ENCODE data around the genes OR4F29, NOC2L, SDF4, B3GALT6 and CPTP.

- PRO-cap, result no peak
Measured at GRCh38 chr1:451528-451915, at the start of gene OR4F29. OR4F29 (minus strand) TSS chr1:451678.

DNA sequence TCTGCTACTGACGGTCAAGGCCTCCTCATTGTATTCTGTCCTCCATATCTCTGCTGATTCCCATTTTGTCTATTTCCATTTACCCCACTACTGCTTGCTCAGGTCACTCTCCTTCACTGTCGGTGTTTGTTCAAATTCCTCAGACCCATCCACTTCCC lies 97.2 kb upstream of the SAMD11 start:
- PRO-cap, result no peak

- PRO-cap, result no peak
Measured at GRCh38 chr1:856026-856706, 67.6 kb upstream of the SAMD11 start.

- PRO-cap, result bidirectional peak, plus-strand start at chr1:904863, minus-strand start at chr1:904733
Measured at GRCh38 chr1:904089-904985, 19.4 kb upstream of the SAMD11 start.

DNA sequence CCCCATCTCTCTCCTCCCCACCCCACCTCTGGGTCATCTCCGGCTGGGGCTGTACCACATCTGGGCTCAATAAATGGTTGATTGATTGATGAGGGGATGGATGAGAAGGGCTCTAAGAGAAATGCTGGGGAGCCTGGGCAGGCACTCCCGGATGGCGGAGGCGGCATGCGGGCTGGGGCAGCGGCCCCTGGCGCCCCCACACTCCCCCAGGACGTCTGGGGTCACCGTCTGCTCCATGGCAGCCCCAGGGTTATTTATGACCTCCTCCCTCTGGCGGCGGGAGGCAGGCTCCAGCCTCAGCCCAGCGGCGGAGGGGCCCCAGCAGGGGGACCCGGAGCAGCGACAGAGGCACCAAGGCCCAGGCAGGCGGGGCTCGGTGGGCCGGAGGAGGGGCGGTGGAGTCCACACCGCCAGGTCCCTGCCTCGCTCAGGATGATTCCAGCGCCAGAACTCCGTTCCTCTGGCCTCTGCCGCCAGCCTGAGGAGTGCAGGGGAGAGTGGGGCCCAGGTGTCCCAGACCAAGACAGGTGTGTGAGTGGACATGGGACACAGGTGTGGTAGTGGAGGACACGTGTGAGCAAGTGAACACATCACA lies 2.7 kb upstream of the SAMD11 start:
- PRO-cap, result unidirectional peak, minus-strand start at position 258 of the sequence

GRCh38 chr1:940718-941248 lies 17.1 kb downstream of the SAMD11 start:
- PRO-cap, result bidirectional peak, plus-strand start at chr1:940944, minus-strand start at chr1:940838

DNA sequence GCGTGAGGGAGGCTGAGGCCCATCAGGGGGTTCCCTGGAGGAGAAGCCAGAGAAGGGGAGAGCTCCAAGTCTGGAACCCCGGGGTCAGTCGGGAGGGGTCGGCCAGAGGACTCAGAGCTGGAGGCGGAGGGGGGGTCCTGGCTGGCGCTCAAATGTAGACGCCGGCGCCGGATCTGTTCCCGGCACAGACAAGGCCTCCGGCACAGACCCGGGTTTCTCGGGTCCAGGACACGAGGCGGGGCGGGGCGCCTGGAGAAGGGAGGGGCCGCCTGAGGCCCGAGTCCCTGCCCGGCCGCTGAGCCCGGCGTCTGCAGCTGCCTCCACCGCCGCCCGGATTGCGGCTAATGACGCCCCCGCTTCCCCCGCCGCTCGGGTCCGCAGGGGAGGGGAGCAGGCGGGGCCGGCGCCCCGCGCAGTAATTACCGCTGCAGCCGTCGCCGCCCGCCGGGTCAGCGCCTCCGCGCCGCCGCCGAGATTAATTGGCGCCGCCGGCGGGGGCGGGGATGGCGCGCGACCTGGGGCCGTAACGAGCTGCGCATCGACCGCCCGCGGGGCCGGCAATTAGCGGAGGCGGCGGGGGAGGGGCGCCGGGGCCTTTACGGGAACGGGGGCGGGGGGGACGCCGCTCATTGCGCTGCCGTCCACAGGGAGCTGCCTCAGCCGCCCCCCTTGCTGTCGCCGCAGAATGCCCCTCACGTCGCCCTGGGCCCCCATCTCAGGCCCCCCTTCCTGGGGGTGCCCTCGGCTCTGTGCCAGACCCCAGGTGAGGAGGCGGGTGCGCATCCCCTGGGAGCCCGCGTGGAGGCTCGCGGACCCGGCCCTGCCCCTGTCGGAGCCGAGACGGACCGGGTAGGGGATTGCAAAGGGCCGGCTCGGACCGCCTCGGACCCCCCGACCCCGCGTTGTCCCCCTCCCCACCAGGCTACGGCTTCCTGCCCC lies 17.3 kb downstream of the NOC2L start:
- PRO-cap, result bidirectional peak, plus-strand start at position 418 of the sequence, minus-strand start at position 346 of the sequence; bidirectional peak, plus-strand start at position 848 of the sequence, minus-strand start at position 693 of the sequence

DNA sequence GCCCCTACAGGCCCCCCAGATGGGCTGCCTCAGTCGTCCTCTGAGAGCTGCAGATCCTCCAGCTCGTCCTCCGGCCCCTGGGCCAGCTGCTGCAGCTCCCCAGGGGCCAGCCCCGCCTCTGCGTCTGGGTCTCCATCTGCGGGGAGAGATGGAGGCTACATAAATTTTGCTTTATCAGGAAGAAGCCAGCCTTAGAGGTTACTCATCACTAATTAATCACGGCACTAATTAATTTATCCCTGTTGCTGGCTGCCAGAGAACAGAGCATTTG lies 14.5 kb downstream of the NOC2L start:
- PRO-cap, result bidirectional peak, plus-strand start at position 32 of the sequence, minus-strand start outside the sequence

GRCh38 chr1:958740-959601 lies at the start of gene NOC2L:
NOC2L (minus strand) TSS chr1:959256.
- PRO-cap, result bidirectional peak, plus-strand start at chr1:959363, minus-strand start at chr1:959256

DNA sequence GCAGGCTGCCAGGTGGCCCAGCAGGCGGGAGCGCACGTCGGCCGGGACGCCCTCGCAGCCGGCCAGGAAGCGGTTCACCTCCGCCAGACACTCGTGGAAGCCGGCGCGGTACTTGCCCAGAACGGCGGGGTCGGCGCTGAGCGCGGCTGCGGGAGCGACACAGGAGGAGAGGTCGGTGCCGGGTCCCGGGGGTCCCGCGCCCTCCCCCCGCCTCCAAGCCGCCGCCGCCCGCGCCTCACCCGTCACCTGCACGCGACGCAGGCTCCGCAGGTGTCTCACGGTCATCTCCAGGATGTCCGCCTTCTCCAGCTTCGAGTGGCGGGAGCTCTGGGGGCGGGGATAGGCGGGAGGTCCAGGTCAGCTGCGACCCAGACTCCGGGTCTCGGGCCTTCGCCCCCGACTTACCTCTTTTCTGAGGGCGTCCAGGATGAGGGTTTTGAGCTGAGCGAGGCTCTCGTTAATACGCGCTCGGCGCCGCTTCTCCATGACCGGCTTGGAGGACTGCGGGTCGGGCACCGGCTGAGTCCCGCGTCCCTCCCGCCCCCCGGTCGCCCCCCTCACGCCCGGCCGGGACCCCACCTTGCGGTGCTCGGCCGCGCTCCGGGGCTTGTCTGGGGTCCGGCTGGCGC lies 496 bp downstream of the HES4 start:
- PRO-cap, result bidirectional peak, plus-strand start at position 404 of the sequence, minus-strand start at position 277 of the sequence

- PRO-cap, result unidirectional peak, plus-strand start at chr1:1039647
Measured at GRCh38 chr1:1039516-1039854, 19.6 kb downstream of the AGRN start.

- PRO-cap, result no peak
Measured at GRCh38 chr1:1079305-1080137, 5.4 kb upstream of the RNF223 start.

DNA sequence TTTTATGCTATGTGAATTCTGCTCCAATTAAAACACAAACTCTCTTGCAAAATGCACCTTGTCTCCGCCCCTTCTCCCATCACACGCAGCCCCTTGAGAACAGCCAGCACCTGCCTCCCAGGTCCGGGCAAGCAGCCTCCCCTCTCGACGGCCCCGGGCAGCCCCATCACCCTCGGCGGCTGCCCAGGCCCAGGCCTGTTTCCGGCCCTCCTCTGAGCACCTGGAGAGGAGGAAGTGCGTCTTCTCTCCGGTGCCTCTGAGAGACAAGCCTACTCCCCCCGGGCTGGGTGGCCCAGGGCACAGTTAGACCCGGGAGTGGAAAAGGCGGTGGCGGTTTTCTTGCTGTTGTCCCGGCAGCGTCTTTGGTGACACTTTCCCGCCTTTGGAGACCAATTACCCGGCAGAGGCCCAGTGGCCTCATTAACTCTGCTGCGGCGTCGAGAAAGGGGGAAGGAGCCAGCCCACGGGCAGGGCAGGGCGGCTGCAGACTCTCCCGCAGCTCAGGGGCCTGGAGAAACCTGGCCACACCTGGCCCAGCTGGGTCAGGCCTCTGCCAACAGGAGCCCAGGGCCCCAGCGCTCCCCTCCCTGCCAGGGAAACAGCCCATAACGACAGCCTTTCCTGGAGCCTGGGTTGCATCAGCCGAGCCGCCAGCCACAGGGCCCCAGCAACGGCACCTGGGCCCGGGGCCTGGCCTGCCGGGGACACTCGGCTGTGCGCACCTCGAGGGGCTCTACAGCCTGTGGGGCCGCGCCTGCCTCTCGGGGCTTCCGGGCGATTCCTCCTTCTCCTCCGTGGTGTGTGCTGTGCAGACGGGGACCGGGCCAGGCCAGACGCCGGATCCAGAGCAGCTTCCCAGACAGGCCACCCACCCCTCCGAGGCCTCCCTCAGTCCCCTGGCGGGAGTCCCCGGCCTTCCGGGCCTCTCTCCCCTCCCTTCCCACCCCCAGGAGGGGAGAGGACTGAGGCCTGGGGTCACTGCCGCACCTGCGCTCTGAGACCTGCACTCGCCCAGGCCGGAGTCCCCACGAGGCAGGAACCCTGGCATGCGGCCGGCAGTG lies 28.4 kb upstream of the C1orf159 start:
- PRO-cap, result no peak

DNA sequence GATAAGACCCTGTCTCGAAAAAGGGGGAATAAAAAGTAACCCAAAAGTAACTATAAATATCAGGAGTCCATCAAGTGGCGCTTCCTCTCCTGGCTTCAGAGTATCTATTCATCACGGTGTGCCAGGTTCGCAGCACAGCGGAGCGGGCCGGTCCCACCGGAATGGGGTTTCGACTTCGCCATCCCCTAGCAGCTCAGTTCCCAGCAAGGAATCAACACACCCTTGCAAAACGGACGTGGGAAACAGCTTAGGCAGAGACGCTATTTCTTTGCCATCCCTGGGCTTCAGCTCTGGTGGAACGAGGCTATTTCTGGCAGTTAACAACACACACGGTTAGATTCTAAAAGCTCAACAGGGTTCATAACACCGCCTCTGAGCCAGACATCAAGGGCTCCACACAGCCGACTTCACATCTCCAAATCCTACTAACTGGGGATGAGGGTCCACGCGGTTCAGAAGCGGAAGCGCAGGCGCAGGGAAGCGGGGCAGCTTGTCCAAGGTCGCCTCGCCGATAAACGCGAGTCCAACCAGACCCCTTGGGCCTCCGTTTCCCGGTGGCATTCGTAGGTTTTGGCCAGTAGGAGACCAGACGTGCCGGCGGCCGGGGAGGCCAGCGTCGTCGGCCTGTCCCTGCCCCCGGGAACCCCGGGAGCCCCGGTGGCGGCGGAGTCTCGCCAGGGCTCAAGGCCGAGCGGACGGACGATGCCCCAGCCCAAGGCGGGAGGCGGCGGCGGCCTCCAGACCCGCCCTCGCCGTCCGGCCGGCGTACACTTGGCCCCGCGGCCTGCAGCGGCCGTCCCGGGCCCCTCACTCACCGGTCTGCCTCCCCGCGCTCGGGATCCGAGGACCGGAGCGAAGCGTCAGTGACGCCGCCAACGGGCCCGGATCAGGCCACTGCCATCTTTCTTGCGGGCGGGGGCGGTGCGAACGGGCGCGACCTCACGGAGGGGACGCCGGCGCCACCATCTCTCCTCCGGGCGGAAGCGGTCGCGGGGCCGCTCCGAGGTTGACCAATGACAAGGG lies at the start of gene SDF4:
SDF4 (minus strand) TSS at position 925 of the 1,023 bp plus-strand sequence.
- PRO-cap, result unidirectional peak, plus-strand start at position 98 of the sequence; bidirectional peak, plus-strand start at position 455 of the sequence, minus-strand start at position 427 of the sequence; bidirectional peak, plus-strand start outside the sequence, minus-strand start at position 821 of the sequence

- PRO-cap, result bidirectional peak, plus-strand start at chr1:1232243, minus-strand start at chr1:1231897
Measured at GRCh38 chr1:1232100-1232637, at the start of gene B3GALT6. B3GALT6 (plus strand) TSS chr1:1232237.

DNA sequence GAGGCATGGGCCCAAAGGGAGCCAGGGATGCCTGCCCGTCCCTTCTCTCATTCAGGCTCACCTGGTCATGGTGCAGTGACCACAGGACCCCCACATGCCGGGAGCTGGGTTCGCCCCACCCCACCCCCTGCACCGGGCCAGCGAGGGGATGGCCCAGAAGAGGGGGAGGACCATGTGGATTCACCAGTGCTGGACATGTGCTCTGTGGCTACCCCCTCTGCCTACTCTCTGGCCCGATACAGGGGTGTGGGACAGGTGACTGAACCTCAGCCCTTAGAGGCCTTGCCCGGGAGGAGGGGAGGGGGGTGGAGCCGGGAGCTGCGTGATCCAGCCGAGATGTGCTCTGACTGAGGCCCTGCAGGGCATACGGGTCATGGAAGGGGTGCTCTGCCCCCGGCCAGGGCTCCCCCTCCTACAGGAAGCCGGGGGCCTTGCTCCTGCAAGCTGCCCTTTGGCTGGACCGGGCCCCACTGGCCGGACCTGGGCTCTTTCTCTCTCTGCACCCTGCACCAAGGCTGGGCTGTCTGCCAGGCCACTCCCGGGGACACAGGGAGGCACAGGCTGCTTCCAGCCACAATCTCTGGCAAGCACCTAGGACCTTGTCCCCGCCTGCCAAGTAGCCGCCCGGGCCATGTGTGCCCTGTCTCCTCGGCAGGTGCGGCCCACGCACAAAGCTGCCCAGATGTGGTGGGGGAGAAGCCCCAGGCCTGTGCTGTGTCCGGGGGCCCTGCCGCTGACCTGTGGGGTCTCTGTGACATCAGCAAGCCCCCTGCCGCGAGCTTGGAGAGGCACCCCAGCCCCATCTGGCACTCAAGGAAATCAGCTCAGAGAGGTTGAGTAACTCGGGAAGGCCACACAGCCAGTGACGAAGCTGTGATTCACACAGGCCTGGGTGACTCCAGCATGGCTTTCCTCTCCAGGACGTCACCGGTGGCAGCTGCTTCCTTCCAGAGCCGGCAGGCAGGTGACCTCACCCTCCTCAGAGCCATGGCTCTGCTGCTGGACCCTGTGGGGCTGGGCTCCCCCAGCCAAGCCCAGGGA lies 1.4 kb downstream of the SCNN1D start:
- PRO-cap, result no peak

GRCh38 chr1:1293454-1294197 lies 13.4 kb downstream of the SCNN1D start:
- PRO-cap, result no peak

DNA sequence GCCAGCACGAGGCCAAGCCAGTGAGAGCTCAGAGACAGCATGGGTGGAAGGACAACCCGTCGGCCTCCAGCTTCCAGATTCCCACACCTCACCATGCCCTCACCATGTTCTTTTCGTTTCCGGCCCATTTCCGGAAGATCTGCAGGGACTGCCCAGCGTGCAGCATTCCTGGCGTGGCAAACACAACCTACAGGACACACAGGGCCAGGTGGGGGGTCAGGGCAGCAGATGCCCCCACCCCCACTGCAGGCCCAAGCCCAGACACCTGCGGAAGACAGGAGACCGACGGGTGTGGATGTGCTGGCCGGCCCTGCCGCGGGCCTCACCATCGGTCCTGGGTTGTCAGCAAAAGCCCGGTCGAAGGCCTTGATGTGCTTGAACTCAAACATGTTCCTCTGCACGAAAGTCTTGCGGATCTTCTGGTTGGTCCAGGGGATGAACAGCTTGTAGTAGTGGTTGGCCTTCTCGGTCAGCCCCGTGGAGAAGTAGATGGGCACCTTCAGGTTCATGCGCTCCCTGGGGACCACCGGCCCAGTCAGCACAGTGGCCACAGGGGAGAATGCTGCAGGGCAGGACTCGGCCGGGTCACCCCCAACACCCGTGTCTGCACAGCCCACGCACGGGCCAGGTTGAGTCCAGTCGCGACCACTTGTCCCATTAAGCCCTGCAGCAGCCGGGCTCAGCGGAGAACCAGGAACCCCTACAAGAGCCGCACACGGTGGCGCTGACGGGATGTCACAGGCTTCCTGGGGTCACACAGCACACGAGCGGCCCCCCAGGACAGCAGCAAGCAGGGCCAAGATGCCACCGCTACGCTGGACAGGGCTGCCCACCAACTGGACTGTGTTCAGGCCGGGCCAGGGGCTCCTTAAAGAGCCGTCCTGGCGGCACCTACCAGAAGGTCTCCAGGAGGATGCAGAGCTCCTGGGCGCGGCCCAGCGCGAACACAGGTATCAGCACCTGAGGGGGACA lies 5.3 kb downstream of the PUSL1 start:
- PRO-cap, result no peak

DNA sequence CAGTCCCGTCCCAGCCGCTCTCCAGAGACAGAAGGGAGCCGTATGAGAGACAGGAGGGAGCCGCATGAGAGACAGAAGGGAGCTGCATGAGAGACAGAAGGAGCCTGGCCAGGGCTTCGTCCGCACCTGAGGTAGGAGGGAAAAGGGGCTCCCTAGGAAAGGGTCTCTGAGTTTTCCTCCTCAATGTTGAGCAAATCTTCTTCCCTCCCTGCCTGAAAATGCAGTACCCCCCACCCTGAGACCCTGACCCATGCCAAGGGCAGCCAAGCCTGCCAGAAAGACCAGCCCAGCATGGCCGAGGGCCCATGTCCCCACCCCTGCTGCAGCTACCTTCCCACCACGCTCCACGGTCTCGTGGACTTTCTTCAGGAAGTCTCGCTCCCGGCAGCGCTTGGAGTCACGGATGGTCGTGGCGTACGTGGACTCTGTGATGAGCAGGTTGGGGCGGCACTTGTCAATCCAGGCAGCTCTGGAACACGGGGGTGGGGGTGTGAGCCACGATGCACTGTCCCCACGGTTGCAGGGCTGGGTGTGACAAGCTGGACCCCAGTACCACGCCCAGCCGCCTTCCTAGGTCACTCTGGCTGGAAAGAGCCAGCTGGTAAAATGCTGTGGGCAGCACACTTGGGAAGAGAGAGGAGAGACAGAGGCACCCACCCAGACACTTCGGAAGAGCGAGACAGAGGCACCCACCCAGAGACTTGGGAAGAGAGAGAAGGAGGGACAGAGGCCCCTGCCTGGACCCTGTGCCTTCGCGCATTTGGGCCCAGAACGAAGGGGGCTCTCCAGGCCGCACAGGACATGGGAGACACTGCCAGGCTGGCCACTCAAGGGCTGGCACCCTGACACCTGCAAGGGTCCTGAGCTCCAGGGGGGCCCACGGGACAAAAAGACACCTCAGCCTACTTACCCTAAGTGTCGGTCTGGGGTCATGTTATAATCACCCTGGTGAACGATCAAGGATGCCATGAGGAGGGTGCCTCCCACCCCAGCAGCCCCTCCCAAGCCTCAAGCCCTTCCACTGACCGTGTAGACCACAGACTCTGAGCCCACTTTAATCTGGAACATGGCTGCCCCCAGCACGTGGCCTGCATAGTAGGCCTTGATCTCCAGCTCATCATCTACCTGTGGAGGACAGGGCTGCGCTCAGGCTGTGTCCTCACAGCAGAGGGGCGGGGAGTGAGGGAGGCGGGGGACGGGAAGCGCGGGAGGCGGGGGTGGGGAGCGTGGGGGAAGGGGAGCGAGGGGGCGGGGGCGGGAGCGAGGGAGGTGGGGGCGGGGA lies 6.5 kb downstream of the PUSL1 start:
- PRO-cap, result bidirectional peak, plus-strand start outside the sequence, minus-strand start at position 1,166 of the sequence

GRCh38 chr1:1324513-1325671 lies at the start of gene CPTP:
CPTP (plus strand) TSS chr1:1324802.
- PRO-cap, result bidirectional peak, plus-strand start at chr1:1324789, minus-strand start at chr1:1324637; unidirectional peak, minus-strand start at chr1:1325352

Data from neuron (in vitro differentiated cells).